Epithelial cell of proximal tubule (primary cell): ENCODE measurements around a stretch of chr10.

GRCh38 chr10:5937031-5937648, 40.2 kb downstream of the IL15RA start:
- RAMPAGE, long total RNA: no peak
- RRBS: 97% methylated on average over 6 of the region's 21 CpGs

- RAMPAGE, long total RNA: no peak
- RRBS: 17% methylated on average over 2 of the region's 17 CpGs
Measured at GRCh38 chr10:5943350-5943976, 33.9 kb downstream of the IL15RA start.

- RAMPAGE, long total RNA: no peak
- RRBS: no CpG with 5 or more reads among the region's 21 CpGs
Measured at GRCh38 chr10:5961307-5961936, 15.9 kb downstream of the IL15RA start.

- RAMPAGE, long total RNA: no peak
- RRBS: no CpG with 5 or more reads among the region's 2 CpGs
Measured at GRCh38 chr10:5984259-5984566, 6.9 kb upstream of the IL15RA start.

GRCh38 chr10:6035004-6035203, 27.3 kb downstream of the IL2RA start:
- RAMPAGE, long total RNA: no peak
- RRBS: no CpG with 5 or more reads among the region's 1 CpG

DNA sequence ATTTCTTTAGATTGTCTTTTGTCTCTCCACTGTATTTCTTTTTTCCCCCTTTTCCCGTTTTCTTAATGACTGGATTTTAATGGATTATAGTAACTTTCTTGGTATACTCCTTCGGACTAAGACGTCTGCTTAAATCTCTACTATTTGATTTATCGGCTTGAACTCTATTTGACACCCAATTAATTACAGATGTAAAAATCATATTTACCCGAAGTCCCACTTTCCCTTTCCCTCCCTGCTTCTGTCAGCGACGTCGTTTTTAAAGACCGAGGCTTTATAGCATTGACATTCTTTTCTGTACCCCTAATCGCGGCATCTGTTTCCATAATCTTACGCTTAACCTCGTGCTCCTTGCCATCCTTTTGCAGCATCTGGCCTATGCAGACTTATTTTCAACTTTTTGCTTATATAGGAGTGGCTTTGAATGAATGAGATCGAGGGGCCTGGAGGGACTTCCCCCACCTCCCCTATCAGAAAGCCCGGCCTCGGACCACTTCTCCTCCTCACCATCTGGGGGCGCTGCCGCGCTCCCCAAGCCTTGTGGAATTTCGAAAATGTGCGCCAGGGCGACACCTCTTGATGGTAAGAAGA, 432 bp upstream of the RBM17 start:
- RAMPAGE, long total RNA: no peak
- RRBS: 0% methylated on average over 1 of the region's 22 CpGs

GRCh38 chr10:6145039-6145635, 56.3 kb downstream of the RBM17 start:
- RAMPAGE, long total RNA: no peak
- RRBS: under 1% methylated on average over 38 of the region's 74 CpGs

DNA sequence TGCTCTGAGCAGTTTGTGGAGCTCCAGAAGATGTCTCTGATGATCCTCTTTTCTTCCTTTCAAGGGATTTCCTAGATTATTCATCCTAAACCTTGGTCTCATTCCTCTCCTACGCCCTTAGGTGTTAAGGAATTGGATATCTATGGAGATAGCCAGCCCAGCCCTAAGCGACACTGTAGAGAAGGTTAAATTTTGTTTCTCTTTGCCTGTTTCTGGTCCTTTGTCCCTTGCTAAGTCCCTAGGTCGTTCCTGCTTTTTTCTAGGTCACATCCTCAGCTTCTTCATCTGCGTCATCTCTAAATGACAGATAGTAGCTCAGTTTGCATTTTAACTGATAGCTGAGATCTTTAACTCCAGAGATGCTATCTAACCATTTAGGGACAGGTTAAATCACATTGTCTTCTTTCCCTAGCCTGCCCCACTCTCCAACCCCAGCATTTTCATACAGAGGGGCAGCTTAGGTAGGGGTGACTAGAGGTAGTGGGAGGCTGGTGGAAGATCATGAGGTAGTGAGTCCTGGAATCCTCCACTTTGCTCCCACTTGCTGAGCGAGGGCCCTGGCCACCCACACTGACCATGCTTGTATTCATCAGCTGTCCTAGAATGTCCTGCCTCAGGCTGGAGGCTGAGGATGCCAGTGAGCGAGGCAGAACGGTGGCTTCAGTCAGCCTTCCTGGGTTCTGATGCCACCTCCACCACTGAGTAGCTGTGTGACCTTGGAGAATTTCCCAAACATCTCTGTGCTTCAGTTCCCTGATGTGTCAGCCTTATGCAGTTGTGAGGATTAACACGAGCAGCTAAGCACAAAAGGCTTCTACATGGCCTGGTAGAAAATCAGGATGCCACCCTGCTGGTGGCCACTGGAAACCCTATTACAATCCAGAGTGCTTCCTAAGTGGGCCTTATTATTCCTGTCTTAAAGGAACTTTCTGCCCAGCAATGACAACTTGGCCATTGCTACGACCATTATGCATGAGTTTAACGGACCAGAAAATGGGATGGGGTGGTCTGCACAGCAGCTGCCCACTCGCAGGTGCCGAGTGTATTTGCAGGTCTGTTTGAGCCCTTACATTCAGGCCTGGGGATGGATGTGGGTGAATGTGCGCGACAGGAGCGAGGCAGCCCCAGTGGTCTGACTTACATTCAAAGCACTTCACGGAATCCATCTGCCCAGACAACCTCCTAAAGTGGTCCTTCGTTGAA, 34.6 kb upstream of the PFKFB3 start:
- RAMPAGE, long total RNA: no peak
- RRBS: no CpG with 5 or more reads among the region's 17 CpGs

GRCh38 chr10:6170320-6170930, 32.3 kb upstream of the PFKFB3 start:
- RAMPAGE, long total RNA: no peak
- RRBS: no CpG with 5 or more reads among the region's 3 CpGs

DNA sequence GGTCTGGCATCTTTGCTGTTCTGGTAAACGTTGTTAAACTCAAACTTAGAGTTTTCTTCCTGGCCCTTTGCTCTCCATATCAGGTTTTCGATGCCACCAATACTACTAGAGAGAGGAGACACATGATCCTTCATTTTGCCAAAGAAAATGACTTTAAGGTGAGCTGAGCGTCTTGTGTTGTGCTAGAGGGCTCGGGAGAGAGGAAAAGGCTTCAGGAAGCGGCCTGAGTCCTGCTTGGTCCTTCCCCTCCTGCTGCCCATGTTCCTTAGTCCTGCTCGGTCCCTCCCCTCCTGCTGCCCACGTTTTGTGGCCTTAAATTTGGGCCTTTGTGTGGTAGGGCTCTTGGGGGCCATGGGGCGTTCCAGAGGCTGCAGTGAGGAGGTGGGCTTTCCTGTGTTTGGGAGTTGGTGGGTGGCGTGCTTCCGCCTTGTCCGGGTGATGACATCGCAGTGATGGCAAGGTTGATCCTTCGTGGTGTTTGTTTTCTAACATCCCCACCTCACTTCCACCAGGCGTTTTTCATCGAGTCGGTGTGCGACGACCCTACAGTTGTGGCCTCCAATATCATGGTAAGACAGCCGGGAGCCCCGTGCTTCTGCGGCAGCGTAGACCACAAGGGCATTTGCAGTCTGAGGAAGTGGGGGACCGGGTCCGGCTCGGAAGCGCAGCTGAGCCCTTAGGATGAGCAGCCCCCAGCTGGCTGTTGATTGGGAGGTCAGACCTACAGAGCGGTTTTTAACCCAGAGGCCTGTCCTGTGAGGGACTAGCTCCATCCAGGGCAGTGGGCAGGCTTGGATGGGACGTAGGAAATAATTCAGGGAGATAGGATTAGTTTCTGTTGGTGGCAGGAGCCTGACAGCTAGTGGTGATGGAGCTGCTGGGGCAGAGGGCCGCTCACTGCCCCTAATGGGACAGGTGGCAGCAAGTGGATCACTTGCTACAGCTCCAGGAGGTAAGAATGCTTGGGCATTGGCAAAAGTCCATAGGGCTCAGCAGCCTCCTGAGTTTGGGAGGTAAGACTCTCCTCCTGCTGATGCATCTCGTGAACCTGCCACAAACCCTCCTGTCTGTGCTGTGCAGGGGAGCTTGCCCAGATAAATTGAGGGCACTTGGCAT, 14.2 kb downstream of the PFKFB3 start:
- RAMPAGE, long total RNA: no peak
- RRBS: 95% methylated on average over 5 of the region's 30 CpGs

DNA sequence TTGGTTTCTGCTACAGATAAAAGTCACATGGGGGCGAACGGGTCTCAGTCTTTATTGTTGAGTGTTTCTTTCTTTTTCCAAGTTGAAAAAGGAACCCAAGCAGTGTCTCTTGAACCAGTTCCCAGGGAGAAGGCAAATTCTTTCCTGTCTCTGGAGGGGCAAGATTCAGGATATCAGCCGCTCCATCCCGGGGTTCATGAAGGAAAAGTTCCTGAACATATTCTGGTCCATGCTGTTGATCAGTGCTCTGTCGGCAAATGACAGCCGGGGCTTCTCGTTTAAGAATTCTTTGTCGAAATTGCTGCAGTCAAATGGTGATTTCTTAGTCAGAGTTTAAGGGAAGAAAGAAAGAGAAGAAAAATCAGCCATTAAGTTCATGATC, 152.0 kb downstream of the PRKCQ start:
- RAMPAGE, long total RNA: no peak
- RRBS: 97% methylated on average over 3 of the region's 8 CpGs

- RAMPAGE, long total RNA: no peak
- RRBS: no CpG with 5 or more reads among the region's 8 CpGs
Measured at GRCh38 chr10:6492186-6492686, 87.8 kb downstream of the PRKCQ start.

DNA sequence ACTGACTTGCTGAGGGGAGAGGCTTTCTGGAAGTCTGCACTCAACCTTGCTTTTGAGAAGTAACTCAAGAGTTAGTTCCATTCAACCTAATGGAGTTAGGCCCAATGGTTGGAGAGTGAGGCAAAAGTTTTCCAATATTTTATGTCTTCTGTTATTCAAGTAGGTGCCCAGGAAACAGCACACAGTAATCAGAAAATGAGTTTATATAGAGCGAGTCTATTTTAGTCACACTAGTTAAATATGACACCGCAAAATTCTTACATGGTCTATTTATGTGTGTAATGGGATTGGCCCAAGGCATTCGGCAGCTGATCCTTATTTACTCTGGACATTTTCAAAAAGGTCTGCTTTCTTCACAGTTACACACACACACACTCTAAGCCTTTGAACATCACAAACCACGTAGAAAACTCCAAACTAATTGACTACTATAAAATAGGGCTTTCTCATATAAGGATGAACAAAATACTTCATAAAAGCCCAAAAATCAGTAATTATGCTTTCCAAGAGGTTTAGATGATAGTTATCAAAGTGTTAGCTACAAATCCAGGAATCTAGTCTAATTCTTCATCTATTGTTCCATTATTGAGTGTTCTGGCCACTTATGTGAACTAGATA, 64.6 kb downstream of the PRKCQ start:
- RAMPAGE, long total RNA: no peak
- RRBS: no CpG with 5 or more reads among the region's 4 CpGs

DNA sequence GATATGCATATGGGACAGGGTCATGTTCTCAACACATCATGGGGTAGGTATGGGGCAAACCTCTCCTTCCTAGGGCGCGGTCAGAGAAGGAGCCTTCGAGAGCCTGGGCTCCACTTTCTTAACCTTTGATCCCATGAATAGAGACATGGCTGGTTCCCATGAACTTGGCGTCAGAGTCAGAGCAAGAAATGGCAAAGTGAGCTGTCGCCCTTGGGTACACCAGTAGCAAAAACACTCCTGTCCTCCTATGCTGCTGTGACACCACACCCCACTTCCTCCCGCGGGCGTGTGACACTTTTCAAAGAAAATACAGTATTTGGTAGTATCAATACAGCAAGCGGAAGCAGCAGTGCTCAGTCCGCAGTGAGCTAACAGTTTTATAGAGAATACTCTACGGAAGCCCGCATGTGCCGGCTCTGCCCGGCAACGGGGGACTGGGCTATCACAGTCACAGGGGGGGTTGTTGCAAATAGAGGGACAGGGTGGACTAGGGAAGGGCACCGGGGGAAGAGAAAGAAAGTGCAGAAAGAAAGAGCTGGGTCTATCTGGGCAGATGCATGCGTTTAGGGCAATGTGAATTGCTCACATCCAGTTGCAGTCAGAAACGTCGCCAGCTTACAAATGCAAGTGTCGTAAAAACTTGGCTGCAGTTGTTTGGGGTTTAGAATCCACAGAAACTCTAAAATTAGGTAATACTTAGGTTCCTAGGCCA, 49.8 kb downstream of the PRKCQ start:
- RAMPAGE, long total RNA: no peak
- RRBS: 83% methylated on average over 3 of the region's 20 CpGs

DNA sequence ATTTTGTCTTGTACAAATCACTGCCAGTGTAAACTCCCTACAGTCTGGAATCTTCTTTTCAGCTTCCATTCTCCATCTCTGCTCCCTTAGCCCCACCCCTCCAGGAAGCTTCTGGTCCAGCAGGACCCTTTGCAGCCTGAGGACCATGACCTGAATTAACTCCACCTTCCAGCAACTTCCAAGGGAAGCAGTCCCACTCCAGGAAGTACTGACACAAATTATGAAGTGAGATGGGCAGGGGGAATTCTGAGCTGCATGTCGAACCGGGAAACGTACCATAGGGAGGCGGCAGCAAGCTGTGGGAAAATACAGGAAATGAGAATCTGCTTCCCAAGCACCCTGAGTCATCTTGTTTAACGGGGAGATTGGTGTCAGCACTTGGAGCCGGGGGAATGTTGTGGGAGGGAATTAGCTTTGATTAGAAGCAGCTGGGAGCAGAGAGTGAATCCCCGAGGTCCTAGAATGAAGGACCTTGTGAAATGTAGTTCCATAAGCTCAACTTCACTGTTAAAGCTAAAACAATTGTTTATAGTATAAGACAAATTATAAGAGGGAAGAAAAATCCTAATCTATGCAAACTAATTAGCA, 141.3 kb upstream of the PRKCQ start:
- RAMPAGE, long total RNA: no peak
- RRBS: 13% methylated on average over 3 of the region's 7 CpGs

GRCh38 chr10:6756074-6756442, 176.0 kb upstream of the PRKCQ start:
- RAMPAGE, long total RNA: no peak
- RRBS: no CpG with 5 or more reads among the region's 5 CpGs

DNA sequence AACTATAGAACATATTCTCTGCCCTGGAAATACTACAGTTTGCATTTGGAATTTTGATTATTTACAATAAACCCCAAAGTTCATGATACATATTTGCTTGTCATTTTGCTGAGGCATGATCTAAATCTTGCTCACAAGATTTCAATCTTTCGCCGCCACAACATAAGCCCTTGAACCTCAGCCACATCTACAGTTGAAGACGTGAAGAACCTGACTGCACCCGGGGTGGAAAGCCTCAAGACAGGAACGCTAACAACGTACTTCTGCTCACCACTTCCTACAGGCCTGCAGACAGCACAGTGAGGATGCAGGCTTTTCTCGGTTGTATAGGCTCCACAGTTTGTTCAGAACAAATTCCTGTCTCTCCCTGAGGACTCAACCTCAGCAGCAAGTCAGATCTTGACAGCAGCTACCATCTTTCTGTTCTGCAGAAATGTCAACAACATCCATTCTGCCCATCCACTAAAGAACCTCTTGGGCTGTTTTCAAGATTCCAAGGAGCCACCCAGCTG, 393.8 kb upstream of the PRKCQ start:
- RAMPAGE, long total RNA: no peak
- RRBS: no CpG with 5 or more reads among the region's 7 CpGs

DNA sequence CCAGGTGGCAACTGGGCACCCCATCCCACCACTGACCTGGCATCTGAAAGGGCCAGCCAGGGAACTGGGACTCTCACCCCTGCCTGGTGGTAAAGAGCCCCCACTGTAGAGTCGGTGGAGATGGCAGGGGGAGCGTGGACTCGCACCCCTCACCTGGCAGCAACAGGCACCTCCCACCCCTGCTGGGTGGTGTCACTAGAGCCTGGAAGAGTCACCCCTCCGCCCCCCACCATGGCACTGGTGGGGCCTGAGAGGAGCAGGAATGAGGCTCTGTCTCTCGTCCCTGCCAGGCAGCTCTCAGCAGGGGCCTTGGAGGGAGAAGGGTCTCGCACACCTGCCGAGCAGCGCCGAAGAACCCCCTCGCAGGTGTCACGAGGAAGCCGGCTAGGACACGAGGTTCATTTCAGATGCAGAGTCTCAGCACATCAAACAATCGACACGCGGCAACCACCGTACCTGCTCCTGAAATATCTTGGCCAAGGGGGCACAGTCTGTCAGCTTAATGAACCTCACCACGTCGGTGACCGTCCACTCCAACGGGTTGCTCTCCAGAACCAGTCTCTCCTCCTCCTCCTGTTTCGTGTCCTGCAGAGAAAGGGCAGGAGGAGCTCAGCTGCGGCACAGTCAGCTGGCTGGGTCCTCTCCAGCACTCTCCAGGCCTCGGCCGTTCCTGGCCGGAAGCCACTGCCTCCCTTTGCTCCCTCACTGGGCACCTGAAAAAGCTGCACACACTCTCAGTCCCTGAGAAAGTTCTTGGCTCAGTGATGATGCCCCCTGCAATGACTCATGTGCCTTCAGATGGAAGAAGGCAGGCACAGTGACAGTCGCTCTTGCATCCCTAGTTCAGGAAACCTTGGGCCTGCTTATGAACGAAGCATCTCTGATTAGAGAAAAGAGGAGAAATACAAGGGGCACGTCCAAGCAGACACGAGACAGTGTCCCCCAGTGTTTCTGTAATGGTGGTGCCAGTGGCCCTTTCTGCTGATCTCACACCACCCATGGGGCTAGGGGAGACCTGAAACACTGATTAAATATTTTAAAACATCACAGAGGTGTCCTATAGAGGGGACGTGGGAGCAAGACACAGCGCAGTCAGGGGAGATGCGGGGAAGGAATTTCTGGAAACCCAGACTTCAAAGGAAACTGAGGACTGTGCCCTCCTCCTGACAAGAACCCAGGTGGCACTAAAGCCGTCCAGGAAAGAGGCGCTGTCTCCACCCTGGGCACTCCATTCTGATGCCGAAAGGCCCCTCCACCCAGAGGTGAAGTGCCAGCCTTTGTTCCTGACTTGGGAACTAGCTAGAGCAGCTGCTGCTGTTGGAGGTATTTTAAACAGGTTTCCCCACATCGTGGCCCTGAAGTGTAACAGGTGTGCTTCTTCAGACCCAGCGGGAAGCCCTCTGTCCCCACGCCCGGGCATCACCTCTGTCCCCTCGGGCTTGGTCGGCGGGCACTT, 239.8 kb downstream of the SFMBT2 start:
- RAMPAGE, long total RNA: no peak
- RRBS: 92% methylated on average over 4 of the region's 43 CpGs

DNA sequence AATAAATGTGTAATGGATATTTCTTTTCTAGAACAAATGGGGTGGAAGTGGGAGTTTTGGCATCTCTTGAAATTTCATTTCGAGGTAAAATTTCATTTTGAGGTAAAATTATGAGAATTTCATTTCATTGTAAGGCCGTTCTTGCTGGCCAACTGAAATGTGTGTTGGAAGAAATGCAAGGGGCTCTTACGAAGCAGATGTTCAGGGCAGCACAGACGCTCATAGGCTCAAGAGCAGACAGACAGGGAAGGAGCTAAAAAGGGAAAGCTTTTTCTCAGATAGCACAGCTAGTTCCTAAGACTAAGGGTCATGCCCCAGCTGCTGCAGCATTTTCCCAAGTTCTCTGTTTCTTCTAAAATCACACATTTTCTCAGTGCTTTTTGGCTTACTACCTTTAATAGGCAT, 65.1 kb upstream of the SFMBT2 start:
- RAMPAGE, long total RNA: no peak
- RRBS: no CpG with 5 or more reads among the region's 4 CpGs

DNA sequence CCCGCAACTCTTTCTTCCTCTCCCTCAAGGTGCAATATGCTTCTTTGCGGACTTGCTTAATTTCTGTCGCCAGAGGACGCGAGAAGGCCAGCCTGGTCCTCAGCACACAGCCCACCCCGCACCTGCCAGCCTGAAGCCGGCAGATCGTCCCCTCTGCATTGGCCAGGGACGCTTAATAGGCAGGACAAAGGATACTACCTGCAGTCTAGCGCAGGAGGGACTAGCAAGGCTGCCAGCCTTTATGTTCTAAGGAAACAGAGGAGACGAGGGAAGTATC, 1.1 kb upstream of the ITIH5 start:
- RAMPAGE, long total RNA: no peak
- RRBS: no CpG with 5 or more reads among the region's 11 CpGs